ENCODE measurements around a stretch of chr6.

DNA sequence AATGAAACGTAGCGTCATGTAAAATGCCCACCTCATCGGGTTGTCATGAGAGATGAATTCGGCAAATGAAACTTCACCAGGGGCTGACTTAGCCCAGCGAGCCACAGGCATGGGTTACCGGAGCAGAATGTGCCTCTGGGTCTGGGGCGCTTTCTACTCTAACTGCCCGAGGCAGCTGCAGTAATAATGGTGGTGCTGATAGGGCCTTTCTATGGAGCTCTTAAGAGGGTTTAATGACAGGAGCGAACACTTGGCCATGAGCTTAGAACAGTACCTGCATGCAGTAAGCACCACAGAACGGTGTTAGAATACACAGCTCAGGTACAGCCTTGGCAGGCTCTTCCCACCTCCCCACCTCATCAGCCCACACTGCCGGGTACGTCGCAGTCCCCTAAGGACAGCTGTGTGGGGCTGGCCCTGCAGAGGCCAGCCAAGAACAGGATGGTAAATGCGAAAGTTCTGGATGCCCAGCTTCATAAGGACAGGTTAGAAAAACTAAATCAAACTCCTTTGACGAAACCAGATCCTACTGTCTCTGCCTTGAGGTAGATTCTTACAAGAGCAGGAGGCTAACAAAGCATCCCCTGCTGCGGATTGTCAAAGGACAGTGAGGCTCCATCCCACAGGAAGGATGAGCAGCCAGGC, 1.5 kb downstream of the THBS2 start:
- PRO-cap, 3 experiments, result no peak in any of the 3 experiments
- RAMPAGE, long total RNA, result no peak
- RRBS, 2 experiments, result no CpG with 5 or more reads among the region's 16 CpGs

GRCh38 chr6:169292183-169292848, 38.7 kb upstream of the THBS2 start:
- PRO-cap, 3 experiments, result no peak in any of the 3 experiments
- RAMPAGE, long total RNA, result no peak
- RRBS, 2 experiments, result no CpG with 5 or more reads among the region's 12 CpGs

DNA sequence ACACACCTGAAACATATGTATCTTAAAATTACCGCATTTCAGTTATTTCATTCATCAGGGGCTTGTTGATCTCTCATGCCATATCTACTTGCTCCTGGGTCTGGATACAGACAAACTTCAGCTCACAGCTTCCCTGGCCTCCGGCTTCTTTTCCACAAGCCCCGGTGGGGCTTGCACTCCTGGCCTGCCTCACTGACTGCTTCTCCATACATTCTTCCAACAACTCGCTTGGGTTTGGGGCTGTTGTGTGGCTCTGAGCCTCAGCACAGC, 58.6 kb upstream of the THBS2 start:
- PRO-cap, 3 experiments, result peak in 3 of 3 experiments; most common minus-strand start position 145 of the sequence (in 3)
- RAMPAGE, long total RNA, result no peak
- RRBS, 2 experiments, result no CpG with 5 or more reads among the region's 4 CpGs

GRCh38 chr6:169320160-169320525, 66.5 kb upstream of the THBS2 start:
- PRO-cap, 3 experiments, result no peak in any of the 3 experiments
- RAMPAGE, long total RNA, result no peak
- RRBS, 2 experiments, result no CpG with 5 or more reads among the region's 4 CpGs

DNA sequence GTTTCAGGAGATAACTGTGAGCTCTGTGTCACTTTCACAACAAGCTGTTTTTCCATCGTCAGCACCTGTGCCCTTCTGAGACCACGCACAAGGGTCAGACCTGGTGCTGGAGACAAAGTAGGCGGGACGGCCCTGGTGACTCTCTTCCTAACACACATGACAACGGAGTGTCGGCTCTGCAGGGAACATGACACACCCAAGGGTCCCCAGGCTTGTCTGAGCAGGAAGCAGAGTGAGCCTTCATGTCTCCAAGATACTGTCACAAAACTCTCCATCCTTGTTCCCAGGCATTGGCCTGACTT, 86.3 kb upstream of the THBS2 start:
- PRO-cap, 3 experiments, result no peak in any of the 3 experiments
- RAMPAGE, long total RNA, result no peak
- RRBS, 2 experiments, result no CpG with 5 or more reads among the region's 6 CpGs

DNA sequence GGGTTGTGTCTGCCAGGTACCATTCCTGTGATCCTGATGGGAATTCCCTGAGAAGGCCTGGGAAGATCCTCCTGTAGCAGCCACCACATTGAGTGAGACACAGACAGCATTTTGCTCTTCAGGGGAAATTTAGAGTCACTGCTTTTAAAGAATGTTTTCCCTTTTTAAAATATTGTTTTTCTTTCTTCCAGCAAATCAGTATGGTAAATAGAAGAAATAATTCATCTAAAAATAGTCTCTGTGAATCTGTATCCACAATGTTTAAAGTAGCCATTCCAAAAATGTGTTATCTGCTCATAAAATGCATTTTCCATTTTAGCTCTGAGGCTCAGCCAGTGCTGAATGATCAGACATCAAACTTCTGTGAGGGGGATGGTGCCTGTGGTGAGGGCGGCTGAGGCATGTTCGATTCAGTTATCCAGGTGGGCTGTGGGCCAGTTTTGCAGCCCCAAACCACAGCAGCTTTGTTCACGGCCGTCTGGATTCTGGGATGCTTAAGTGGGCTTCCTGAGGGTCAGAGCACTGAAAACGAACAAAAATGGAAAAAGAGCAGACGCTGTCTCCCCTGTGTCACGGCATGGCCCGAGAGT, 134.7 kb upstream of the THBS2 start:
- PRO-cap, 3 experiments, result no peak in any of the 3 experiments
- RAMPAGE, long total RNA, result no peak
- RRBS, 2 experiments, result no CpG with 5 or more reads among the region's 8 CpGs

DNA sequence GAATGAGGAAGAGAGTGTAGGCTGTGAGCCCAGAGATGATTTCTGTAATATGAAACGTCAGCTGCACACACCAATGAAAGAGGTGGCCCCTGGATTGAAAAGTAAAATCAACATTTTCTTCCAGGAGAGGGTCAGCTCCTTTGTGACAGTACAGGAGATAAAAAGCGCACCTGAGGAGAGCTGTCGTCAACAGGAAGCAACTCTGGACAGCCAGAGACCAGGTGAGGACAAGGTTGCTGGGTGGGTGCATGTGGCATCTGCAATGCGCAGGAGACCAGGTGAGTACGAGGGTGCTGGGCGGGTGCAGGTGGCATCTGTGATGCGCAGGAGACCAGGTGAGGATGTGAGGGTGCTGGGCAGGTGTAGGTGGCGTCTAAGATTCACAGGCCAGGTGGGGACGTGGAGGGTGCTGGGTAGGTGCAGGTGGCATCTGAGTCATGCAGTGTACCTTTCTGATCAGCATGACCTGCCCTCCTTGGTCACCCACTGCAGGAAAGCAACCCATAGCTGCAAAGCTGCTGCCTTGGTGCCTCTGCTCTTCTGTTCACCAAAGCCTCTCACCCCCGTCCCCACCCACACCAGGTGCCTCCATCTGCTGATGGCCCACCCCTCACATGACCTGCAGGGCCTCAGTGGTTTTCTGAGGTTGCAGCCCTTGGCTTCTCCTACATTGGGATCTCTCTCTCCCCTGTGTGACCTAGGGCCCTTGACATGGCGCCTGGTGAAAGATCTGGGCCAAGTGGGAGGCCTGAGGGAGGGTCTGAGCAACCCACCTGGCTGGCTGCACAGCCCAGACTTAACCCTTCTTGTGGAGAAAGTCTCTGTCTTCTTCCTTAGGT, 38.2 kb downstream of the WDR27 start:
- PRO-cap, 3 experiments, result no peak in any of the 3 experiments
- RAMPAGE, long total RNA, result no peak
- RRBS, 2 experiments, result no CpG with 5 or more reads among the region's 11 CpGs

DNA sequence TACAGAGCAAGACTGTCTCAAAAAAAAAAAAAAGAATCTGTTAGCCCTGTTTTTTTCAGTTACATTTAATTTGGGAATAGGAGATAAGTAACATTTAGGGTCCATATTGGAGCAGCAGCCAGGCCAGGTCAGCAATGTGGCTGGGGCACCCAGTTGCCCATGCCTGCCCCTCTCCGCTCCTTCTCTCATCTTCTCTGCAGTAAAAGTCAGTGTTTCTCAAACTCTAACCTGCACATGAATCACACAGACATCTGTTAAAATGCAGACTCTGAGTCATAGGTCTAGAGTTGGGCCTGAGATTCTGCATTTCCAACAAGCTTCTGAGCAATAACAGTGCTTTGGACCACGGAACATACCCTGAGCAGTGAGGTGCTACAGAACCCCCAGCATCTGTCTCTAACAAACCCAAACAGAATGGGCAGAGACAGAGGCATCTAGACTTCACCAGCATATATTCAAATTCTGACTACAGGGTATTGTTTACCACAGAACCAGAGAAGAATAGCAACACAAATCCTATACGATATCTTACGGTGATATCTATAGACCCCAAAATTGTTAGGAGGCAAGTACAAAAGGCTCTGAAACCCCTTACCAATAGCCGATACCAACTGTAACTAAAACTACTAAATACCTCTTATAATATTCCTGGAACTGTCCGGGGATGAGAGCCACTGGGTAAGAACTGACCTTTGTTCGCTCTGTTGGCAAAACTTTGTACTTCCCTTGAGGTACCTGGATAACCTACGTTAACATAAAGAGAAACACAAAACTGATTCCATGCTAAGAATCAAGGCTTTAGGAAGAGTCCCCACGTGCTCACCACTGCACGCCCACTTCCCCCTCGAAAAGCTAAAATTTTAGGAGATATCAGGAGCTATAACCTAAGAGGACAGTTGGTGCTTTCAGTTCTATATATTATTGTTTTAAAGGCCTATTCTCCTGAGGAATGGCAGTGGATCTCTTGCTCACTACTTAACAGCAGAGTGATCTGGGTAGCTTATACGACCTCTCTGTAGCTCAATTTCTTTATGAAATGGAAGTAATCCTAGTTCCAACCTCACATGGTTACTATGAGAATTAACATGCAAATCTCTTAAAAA, 9.8 kb downstream of the PHF10 start:
- PRO-cap, 3 experiments, result no peak in any of the 3 experiments
- RAMPAGE, long total RNA, result no peak
- RRBS, 2 experiments, result no CpG with 5 or more reads among the region's 12 CpGs

- PRO-cap, 3 experiments, result no peak in any of the 3 experiments
- RAMPAGE, long total RNA, result no peak
- RRBS, 2 experiments, result no CpG with 5 or more reads among the region's 8 CpGs
Observed at GRCh38 chr6:169763326-169763662, 11.9 kb downstream of the ERMARD start.

- PRO-cap, 3 experiments, result peak in 1 of 3 experiments; most common plus-strand start chr6:170081385 (in 1)
- RAMPAGE, long total RNA, result no peak
- RRBS, 2 experiments, result 19 to 29% methylated on average over 8 of the region's 35 CpGs
Observed at GRCh38 chr6:170080716-170081512, 210.0 kb downstream of the DLL1 start.

GRCh38 chr6:170126500-170126840, 164.4 kb downstream of the DLL1 start:
- PRO-cap, 3 experiments, result peak in 2 of 3 experiments; most common minus-strand start chr6:170126630 (in 1)
- RAMPAGE, long total RNA, result no peak
- RRBS, 2 experiments, result no CpG with 5 or more reads among the region's 6 CpGs

GRCh38 chr6:170225684-170226417, 65.0 kb downstream of the DLL1 start:
- PRO-cap, 3 experiments, result no peak in any of the 3 experiments
- RAMPAGE, long total RNA, result no peak
- RRBS, 2 experiments, result 71 to 77% methylated on average over 2 of the region's 27 CpGs

- PRO-cap, 3 experiments, result no peak in any of the 3 experiments
- RAMPAGE, long total RNA, result no peak
- RRBS, 2 experiments, result 49 to 51% methylated on average over 5 of the region's 23 CpGs
Observed at GRCh38 chr6:170269243-170269998, 21.5 kb downstream of the DLL1 start.

DNA sequence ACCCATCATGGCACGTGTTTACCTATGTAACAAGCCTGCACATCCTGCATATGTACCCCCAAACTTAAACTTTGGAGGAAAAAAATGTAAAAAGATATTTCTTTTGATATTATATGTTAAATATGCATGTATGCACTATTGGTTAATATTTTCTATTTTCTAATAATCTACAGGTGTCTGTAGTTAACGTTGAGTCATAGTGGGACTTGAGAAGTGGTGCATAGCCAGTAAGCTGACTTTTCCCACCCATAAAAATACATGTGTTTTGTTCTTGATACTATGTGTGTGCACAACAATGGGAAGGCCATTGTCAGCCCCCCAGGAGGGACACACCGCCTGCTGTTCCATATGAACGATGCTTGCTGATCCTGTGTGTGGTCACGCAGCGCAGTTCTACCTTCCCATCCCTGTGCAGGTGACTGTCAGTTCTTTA, 49.1 kb downstream of the FAM120B start:
- PRO-cap, 3 experiments, result no peak in any of the 3 experiments
- RAMPAGE, long total RNA, result no peak
- RRBS, 2 experiments, result no CpG with 5 or more reads among the region's 6 CpGs

Data from skeletal muscle tissue (tissue), 7 donors.